Measurements from ENCODE around the genes SPAG17, WARS2, NOTCH2, FAM72B and PPIAL4D.

- PRO-cap, 2 experiments, result no peak in any of the 2 experiments
- RAMPAGE, long total RNA, 5 experiments, result no peak in any of the 5 experiments
Measured at GRCh38 chr1:118028242-118028770, 98.8 kb downstream of the WDR3 start.

DNA sequence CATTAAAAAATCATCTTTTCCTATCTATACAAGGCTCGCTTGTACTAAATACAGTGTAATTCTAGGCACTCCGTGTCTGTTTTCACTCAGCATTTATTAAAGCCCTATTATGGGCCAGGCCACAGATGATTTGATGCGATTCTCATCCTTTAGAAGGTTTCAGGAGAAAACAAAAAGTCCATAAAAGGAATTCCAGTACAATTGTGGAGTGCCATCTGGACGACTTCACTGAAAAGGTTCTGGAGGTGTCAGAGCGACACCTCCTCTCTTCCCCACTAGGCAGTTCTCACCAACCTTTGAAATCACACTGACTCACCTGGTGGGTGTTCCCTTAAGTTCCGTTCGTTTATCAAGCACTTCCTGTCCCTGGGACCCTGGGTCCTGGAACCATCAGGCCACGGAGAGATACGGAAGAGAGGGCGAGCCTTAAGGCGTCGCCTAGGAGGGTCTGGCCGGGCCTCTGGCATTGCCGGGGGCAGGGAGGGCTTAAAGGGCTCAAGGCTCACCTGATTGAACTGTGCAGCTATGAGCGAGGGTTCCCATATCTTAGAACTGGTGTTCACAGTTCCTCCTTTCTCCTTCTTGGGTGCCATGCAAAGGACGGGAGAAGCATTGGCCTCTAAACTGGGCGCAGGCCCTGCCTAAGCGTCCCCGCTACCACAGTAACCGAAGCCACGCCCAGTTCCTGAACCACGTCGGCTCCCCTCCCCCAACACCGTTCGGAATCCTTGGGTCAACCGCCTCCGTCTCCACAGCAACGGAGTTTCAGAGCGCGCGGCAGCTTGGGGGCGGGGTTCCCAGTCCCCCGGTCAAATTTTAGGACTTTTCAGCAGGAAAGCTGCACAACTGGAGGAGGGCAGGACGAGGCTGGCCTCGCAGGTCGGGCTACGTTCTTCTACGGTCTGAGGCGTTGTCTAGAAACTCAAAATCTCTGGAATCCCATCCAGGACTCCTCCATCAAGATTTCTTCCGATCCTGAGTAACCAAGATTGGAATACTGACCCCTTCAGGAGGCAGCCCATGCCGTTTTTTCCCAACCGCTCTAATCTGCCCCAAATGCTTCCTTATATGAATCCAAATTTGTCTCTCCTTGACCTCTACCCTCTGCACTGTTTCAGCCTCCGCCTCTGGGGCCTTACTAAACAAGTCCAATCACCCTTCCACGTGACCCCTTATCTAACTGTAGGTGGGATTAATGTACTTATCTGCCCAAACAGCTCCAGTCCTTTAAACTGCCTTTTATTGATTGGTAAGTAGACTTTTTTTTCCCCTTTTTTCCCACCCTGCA, at the start of gene SPAG17:
Gene SPAG17 (minus strand): TSS at position 664 of the 1,288 bp plus-strand sequence.
- PRO-cap, 2 experiments, result peak in 2 of 2 experiments; most common plus-strand start position 377 of the sequence (in 1); most common minus-strand start position 84 of the sequence (in 1)
- RAMPAGE, long total RNA, 5 experiments, result start-site peak on the minus strand in 2 of 5 experiments, centred at positions 644 to 663 of the sequence, 38 to 46 reads per replicate

DNA sequence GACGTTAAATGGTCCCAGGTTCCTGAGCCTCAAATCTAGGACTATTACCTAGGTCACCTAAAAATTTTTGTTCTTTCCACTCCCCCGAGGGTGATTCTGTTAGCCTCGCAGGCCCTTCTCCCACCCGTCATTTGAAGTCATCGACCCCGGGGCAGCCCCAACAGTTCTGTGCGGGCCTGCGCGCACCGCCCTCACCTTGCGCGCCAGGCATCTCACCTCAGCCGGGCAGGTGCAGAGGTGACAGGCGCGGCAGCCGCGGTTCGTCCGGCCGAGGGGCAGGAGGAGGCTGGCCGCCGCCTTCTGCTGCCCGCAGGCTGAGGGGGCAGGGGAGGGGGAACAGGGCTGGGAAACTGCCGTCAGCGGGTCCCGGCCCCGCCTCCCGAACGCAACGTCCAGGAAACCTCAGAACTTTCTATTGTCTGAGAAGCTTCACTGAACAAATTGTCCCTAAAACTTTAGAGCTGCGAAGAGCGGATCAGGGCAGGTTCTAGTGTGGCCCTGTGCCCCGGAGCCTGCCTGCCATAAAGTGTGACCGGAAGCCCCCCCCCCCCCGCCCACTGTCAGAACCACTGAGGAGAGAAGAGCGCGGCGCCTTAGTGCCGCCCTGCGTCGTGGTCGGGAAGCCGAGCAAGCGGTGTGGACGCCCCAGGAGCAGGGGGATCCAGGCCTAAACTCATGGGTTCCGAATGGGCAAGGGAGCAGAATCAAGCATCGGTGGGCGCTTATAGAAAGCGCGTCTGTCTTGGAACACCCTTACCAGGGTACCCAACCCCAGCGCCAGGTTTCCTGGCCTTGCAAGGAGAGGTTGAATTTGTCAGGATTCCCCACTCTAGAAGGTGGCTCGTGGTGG, 13.2 kb upstream of the TBX15 start:
- PRO-cap, 2 experiments, result peak in 2 of 2 experiments; most common plus-strand start position 458 of the sequence (in 1); most common minus-strand start position 302 of the sequence (in 1)
- RAMPAGE, long total RNA, 5 experiments, result no peak in any of the 5 experiments

DNA sequence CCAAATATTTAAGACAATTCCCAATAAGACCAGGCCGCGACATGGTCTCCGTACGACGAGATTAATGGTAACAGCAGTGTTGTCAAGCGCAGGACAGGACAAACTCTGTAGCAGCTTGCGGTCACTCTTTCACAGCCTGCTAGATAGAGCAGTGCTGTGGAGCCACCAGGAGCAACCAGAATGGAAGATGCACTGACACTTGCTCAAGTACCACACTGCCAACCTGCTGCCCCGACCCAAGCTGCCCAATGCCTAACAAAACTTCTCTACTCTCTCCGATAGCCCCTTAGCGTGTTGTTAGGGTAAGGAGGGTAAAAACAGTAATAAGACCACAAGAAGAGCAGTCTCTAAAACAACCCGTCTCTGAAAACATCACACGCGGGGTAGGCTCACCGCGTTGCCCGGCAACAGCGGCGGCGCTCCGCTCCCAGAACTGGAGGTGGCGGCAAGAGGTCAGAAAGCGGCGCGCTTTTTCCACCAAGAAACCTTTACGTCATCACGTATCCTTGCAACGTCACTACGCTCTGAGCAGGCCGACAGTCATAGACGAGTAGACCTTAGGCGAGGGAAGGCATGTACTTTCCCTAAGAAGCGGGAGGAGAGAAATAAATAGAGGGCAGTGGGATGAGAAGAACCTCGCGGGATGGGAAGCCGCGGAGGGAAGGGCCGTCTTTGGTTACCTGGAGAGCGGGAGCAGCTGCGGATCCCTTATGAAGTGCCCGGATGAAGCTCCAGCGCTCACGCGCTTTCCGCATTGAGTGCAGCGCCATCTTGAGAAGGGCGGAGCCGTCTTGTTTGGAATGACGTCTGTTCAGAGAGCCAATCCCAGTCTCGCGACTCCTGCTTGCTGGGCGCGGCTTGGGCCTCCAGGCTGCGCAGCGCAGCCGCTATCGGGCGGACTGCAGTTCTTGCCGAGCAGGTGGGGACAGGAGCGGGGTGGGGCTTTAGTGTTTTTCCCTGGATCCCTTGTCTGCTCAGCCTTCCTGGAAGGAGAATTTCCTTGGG, at the start of gene WARS2:
Gene WARS2 (minus strand): TSS at position 779 of the 1,005 bp plus-strand sequence.
- PRO-cap, 2 experiments, result peak in 2 of 2 experiments; most common plus-strand start position 897 of the sequence (in 2); most common minus-strand start position 486 of the sequence (in 2)
- RAMPAGE, long total RNA, 5 experiments, result start-site peak on the plus strand in 2 of 5 experiments, centred at positions 538 to 829 of the sequence, 22 to 190 reads per replicate; start-site peak on the minus strand in 2 of 5 experiments, centred at positions 773 to 779 of the sequence, 65 to 108 reads per replicate

- PRO-cap, 2 experiments, result peak in 1 of 2 experiments; most common minus-strand start chr1:119653874 (in 1)
- RAMPAGE, long total RNA, 5 experiments, result no peak in any of the 5 experiments
Measured at GRCh38 chr1:119653644-119654099, 5.6 kb upstream of the ZNF697 start.

- PRO-cap, 2 experiments, result no peak in any of the 2 experiments
- RAMPAGE, long total RNA, 5 experiments, result no peak in any of the 5 experiments
Measured at GRCh38 chr1:119925228-119925984, 29.1 kb upstream of the ADAM30 start.

GRCh38 chr1:120069150-120070007, at the start of gene NOTCH2:
TSS of gene NOTCH2 (minus strand) at chr1:120069662.
- PRO-cap, 2 experiments, result peak in 2 of 2 experiments; most common minus-strand start chr1:120069354 (in 2)
- RAMPAGE, long total RNA, 5 experiments, result start-site peak on the minus strand in 1 of 5 experiments, at chr1:120069606-120069657 at its widest, 773 reads per replicate

- PRO-cap, 2 experiments, result no peak in any of the 2 experiments
- RAMPAGE, long total RNA, 5 experiments, result no peak in any of the 5 experiments
Measured at GRCh38 chr1:120543860-120544510, 129.2 kb downstream of the NBPF8 start.

- PRO-cap, 2 experiments, result peak in 2 of 2 experiments; most common plus-strand start chr1:120942279 (in 1); most common minus-strand start chr1:120942346 (in 2)
- RAMPAGE, long total RNA, 5 experiments, result no peak in any of the 5 experiments
Measured at GRCh38 chr1:120941884-120943034, 52.7 kb downstream of the PPIAL4A start.

DNA sequence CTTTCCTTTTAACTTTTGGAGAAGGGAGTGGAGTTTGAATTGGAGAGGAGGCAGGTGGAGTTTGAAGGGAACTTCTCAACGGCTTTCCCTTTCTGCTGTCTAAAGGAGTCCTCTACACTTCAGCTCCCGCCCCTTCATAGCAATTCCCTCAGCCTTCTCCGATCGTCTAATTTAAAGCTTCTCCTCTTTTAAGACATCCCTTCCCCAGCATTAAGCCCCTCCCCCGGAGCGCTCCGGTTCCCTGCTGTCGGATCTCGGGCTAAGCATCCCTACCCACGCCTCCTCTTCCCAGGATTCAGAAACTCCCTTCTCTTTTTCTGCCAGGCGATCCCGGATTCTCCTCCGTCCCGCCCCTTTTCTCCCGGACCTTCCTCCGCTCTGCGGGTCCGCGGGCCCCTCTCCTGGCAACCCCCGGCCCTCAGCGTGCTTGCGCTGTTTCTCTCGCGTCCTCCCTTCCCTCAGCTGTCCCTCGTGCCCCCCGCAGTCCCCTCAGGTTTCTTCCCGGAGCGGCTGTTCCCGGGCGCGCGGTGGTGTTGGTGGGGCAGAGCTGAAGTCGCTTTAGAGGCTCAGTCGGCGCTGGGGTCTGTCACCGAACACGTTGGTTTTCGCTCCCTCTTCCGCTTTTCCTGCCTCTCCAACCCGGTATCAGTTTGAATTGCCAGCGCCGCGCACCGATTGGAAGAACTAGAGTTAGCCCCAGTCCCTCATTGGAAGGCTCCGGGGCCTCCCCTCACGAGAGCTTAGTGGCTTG, at the start of gene FAM72B:
Gene FAM72B (minus strand): TSS at position 633 of the 751 bp plus-strand sequence.
- PRO-cap, 2 experiments, result no peak in any of the 2 experiments
- RAMPAGE, long total RNA, 5 experiments, result no peak in any of the 5 experiments

DNA sequence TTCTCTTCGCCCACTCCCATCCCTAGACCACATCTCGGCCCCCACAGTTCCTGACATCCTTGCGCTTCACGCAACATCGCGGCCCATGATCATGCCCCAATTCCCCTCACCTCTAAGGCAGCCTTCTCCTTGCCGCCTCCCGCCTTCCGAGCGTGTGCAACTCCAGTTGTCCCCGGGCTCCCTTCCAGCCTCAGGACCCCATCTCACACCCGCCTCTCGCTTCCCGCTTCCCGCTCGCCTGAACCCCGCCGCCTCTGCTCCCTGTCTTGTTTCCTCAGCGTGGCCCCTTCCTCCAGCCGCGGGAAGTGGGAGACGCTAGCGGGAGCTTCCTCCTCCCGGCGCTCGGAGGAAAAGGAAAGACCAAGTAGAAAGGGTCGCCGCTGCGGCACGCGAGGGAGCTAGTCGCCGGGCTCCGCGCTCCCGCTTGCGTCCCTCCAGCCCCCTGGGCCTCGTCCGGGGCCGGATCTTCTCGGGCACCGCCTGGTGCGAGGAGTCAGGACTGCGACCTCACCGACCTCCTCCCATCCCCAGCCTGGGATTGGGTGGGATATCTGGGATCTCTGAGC, 924 bp downstream of the SRGAP2C start:
- PRO-cap, 2 experiments, result no peak in any of the 2 experiments
- RAMPAGE, long total RNA, 5 experiments, result start-site peak on the minus strand in 1 of 5 experiments, centred at position 275 of the sequence, 5 reads per replicate

DNA sequence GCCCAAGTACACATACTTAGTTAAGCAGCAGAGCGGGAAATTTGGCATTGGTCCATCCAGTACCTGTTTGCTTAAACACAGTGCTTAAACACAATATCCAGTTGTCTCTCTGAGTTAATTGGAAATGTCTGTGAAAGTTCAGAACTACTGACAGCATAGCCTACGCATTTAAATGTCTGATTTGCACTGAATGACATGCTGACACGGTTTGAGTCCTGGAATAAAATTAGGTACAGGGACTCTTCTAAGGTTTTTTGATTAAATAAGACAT, 337.4 kb downstream of the SRGAP2C start:
- PRO-cap, 2 experiments, result no peak in any of the 2 experiments
- RAMPAGE, long total RNA, 5 experiments, result no peak in any of the 5 experiments

GRCh38 chr1:143974506-143974705, 2.6 kb upstream of the FAM72C start:
- PRO-cap, 2 experiments, result no peak in any of the 2 experiments
- RAMPAGE, long total RNA, 5 experiments, result no peak in any of the 5 experiments

GRCh38 chr1:144443864-144444516, 17.5 kb downstream of the NBPF15 start:
- PRO-cap, 2 experiments, result no peak in any of the 2 experiments
- RAMPAGE, long total RNA, 5 experiments, result no peak in any of the 5 experiments

GRCh38 chr1:145242076-145242448, at the start of gene PPIAL4D:
TSS of gene PPIAL4D (minus strand) at chr1:145242174.
- PRO-cap, 2 experiments, result no peak in any of the 2 experiments
- RAMPAGE, long total RNA, 5 experiments, result no peak in any of the 5 experiments

DNA sequence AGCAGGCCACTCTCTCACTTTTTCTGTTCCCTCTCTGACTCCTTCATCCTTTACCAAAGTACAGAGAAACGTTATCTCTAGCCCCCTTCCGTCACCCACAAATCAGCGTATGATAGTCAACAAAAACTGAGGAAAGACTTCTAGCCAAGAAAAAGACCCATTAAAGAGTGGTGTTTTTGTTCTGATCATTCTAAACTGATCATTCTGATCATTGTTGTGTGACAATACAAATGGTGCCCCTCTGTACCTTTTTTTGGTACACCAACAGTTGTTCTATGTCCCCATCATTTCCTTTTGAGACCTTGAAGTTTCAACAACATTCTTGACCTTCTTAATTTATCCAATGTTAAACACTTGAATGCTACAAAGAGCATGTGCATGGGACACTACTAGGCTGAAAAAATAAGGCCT, 25.2 kb downstream of the CD160 start:
- PRO-cap, 2 experiments, result no peak in any of the 2 experiments
- RAMPAGE, long total RNA, 5 experiments, result no peak in any of the 5 experiments

- PRO-cap, 2 experiments, result no peak in any of the 2 experiments
- RAMPAGE, long total RNA, 5 experiments, result no peak in any of the 5 experiments
Measured at GRCh38 chr1:145859296-145859511, 323 bp upstream of the PIAS3 start.

- PRO-cap, 2 experiments, result peak in 1 of 2 experiments; most common minus-strand start chr1:145872708 (in 1)
- RAMPAGE, long total RNA, 5 experiments, result start-site peak on the minus strand in 4 of 5 experiments, at chr1:145872710-145872766 at its widest, 8 to 178 reads per replicate
Measured at GRCh38 chr1:145871865-145873278, 13.3 kb downstream of the ANKRD35 start.

GRCh38 chr1:145896928-145897968, 11.6 kb upstream of the ANKRD35 start:
- PRO-cap, 2 experiments, result no peak in any of the 2 experiments
- RAMPAGE, long total RNA, 5 experiments, result no peak in any of the 5 experiments

- PRO-cap, 2 experiments, result no peak in any of the 2 experiments
- RAMPAGE, long total RNA, 5 experiments, result no peak in any of the 5 experiments
Measured at GRCh38 chr1:145926546-145926854, 784 bp downstream of the RBM8A start.